A375 (cell line): ENCODE results near the gene NYX.

GRCh38 chrX:40082473-40083230 is 15.1 kb downstream of the BCOR start:
- RAMPAGE, long total RNA: no peak

DNA sequence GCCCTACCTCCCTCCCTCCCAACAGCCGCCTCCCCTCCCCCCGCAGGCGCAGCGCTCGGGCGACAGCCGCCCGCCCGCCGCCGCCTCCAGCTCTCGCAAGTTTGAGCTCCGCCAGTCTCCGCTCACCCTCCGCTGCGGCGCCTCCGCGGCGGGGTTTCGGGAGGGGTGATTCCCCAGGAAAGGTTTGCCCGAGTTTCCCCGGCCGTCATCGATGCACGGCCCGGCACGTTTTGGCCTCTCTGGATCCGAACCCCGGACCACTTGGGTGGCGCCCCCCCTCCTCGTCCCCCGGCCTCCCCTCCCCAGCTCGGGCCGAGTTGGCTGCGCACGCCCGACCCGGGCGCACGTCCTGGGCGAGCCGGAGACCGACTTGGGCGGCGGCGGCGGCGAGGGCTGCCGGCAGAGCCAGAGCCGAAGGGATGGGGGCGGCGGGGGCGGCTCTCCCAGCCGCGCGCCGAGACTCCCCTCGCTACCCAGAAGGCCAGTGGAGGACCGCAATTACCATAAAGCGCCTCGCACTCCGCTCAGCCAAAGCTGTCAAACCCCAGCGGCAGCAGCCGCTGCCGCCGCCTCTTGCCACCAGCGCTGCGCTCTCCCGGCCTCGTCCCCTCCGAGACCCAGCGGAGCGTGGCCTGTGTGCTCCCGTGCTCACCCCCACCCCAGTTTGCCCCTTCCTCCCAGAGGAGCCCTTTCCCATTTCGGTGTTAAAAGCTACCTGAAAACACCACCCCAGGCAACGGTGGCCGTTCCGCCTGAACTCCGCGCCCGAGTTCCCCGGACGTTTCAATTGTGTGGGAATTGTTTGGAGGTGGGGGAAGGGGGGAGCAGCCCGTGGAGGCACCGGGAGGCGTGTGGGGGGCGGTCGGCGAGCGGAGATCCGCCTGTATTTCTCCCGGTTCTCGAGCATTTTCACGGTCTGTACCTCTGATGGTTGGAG is 560 bp upstream of the BCOR start:
- RAMPAGE, long total RNA: no peak

DNA sequence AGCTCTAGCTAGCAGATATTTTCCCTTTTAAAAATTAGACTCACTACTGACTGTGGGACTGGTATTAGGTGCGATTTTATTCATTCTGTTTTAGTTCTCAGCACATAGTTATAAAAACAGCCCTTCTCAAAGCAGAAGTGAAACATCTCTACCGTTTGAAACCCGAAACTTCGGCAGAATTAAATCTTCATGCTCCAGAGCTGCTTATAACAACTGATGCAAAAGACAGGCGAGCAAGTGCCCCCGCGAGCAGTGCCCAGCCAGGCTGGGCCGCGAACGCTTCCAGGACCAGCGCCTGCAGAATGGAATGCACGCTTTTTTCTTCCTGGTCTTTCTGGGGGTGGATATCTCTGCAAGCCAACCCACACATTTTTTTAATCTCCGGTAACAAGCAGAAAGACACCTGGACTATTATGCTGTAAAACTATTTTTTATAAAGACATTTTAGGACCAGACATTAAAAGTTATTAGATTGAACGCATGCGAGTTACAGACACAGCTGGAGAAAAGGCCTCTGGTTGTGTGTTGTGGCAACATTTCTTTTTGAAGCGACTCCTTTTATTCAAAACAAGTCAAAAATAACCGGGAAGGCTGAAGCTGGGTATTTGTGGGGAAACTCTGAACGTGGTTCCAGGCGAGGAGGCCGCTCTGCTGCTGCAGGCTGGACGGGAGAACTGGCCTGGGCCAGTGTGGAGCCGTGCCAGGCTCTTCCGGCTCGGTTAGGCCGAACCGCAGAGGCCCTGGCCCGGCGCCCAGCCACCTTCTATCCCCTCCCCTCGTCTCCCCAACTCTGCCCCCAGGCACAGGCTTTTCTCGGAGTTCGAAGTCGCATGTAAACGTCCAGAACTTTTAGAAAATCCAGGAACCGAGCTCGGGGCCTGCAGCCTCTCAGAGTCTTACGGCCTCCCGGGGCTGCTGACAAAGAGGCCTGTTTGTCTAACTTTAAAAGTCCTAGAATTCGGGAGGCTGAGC is 2.2 kb upstream of the BCOR start:
- RAMPAGE, long total RNA: no peak

- RAMPAGE, long total RNA: no peak
Measured at GRCh38 chrX:40105605-40106379, 8.0 kb upstream of the BCOR start.

DNA sequence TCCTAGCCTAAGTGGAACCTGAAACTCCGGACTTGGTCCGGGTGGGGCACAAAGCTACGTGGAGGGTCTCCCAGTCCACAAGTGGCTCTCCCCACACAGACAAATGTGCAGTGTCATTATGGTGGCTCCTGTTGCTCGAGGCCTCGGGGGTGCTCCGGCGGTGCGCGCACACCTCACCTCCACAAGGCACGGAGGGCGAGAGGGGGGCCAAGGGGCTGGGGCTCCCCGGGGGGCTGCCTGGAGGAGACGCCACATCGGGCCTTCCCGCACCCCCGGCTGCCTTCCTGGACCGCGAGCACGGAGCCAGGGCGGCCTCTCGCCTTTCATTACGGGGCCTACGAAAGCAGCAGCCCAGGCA is 70.7 kb upstream of the BCOR start:
- RAMPAGE, long total RNA: no peak

DNA sequence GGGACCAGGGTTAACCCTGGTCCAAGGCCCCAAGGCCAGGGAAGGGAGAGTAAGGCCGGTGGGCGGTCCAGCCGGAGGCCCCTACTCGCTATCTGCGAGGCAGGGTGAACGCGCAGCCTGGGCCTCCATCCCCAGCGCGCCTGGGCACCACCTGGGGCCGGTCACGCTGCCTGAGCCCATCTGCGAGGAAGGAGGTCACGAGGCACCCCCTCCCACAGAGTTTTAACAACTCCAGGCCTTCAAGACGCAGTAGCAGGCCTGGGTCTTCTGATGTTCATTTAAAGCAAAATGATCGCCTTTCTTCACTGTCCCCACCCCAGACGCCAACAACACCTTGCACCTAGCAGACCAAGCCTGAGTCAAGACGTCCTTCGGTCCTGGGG is 72.1 kb upstream of the BCOR start:
- RAMPAGE, long total RNA: no peak

DNA sequence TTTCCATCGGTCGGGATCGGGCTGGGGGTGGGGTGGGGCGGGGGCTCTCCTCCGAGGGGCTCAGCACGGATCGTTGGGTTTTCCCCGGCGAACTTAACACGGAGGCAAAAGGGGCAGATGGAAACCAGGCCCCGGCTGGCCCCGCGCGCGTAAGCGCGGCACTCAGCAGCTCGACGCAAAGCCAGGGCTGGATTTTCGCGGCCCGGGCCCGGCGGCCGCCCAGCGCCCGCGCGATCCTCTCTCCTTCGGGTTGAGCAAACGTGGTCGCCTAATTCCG is 77.3 kb upstream of the BCOR start:
- RAMPAGE, long total RNA: no peak

DNA sequence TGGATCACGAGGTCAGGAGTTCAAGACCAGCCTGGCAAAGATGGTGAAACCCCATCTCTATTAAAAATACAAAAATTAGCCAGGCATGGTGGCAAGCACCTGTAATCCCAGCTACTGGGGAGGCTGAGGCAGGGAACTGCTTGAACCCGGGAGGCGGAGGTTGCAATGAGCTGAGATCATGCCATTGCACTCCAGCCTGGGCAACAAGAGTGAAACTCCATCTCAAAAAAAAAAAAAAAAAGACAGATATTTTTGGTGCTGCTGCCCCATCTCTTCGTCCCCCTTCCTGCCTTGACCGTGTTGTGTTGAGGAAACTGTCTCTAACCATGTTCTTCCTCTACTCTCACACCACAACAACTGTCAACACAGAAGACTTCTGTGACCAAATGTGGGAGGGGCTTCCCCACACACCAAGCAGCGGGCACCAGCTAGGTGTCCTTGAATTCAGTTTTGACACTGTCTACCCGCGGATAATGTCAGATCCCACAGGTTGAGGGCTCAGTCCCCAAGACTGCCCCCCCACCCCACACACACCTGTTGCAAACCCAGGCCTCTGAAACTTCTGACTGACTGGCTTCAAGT is 104.6 kb upstream of the BCOR start:
- RAMPAGE, long total RNA: no peak

GRCh38 chrX:40262717-40263693 is 165.2 kb upstream of the BCOR start:
- RAMPAGE, long total RNA: no peak

GRCh38 chrX:40434751-40435416 is 145.9 kb upstream of the ATP6AP2 start:
- RAMPAGE, long total RNA: no peak

- RAMPAGE, long total RNA: no peak
Measured at GRCh38 chrX:40669161-40669995, 22.0 kb upstream of the CXorf38 start.

- RAMPAGE, long total RNA: no peak
Measured at GRCh38 chrX:40945185-40945827, 139.9 kb upstream of the USP9X start.

DNA sequence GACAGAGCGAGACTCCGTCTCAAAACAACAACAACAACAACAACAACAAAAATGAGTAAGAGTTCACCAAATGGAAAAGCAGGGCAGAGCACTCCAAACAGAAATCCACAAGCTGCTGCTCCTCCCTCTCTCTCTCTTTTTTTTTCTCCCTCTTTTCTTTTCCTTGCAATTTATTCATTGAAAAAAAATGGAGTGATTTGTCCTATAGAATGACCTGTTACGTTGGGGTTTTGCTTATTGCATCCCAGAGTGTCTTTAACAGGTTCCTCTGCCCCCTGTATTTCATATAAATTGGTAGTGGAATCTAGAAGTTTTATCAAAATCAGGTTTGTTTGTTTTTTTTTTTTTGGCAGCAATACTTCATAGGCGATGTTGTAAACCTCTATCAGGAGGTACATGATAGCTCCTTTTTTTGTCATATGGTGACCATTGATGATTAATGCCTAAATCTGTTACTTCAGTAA is 64.9 kb upstream of the USP9X start:
- RAMPAGE, long total RNA: no peak

- RAMPAGE, long total RNA: no peak
Measured at GRCh38 chrX:41084060-41085012, 909 bp upstream of the USP9X start.

DNA sequence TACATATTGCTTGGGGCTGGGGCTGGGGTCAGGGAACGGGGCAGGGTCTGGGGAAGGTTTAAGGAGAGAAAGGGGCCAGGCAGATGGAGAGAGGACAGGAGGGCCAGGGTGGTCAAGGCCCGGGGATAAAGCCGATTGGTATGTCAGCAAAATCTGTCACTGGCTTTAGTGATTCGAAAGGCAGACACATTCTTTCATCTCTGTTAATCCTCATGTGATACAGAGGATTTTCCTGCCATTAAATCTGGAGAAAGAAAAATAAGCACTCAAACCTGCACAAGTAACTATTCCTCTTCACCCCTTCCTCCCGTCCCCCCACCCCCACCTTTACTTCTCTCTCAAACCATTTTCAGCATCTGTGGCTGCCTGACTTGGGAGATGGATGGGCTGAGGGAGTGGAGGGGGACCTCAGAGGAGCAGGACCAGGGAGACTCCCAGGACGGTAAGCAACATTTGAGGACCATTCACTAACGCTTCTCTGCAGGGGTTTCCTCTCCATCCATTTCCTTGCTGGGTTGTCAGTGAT is at the start of gene NYX:
TSS of gene NYX (plus strand) at position 269 of the 526 bp plus-strand sequence.
- RAMPAGE, long total RNA: no peak

DNA sequence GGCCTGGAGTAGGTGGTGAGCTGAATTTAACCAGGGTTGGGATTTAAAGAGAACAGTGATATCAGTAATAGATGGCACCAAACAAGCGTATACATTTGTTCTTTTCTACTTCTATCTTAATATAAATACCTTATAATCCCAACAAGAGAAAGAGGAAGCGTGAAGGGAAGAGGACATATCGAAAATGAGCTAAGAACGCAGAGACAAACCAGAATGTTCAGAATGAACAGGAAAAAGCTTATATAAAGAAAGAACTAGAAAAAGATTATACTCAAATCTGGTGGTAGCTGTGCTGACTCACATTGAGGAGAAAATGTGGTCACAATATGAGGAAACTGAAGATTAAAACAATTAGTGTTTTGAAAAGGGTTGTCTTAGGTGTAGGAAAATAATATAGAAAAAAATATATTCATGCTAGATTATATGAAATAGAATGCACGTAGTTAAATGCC is 2.0 kb upstream of the GPR34 start:
- RAMPAGE, long total RNA: no peak

DNA sequence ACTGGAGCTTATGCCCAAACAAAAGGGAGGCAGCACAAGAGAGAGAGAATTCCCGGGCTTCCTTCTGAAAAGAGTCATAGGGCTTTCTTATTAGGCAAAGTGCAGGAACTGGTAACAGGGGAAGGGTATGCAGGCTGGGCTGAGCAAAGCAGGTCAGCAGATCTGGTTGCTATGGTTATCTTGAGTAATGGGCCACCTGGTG is 5.3 kb upstream of the GPR82 start:
- RAMPAGE, long total RNA: no peak

GRCh38 chrX:41909133-41909457 is 14.3 kb downstream of the CASK start:
- RAMPAGE, long total RNA: no peak

- RAMPAGE, long total RNA: no peak
Measured at GRCh38 chrX:43881273-43882128, 749 bp downstream of the MAOB start.

DNA sequence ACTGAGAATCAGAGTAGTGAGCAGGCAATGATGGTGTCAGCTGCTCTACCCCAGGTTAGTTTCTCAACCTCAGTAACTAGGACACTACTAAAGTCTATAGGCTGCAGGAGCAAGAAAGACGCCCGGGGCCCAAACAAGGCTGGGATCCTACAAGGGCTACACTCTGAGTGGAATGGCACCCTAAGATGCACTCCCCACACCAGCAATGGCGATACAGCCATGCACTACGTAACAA is 23.5 kb upstream of the EFHC2 start:
- RAMPAGE, long total RNA: no peak